Pulmonary lymph node (tissue), 1 donor: ENCODE results near the genes KNDC1 and UTF1.

- PRO-cap, result no peak
Observed at GRCh38 chr10:133159738-133160713, at the start of gene KNDC1. Gene KNDC1, plus strand, starts transcription at chr10:133160219.

GRCh38 chr10:133167313-133167996 lies 7.4 kb downstream of the KNDC1 start:
- PRO-cap, result unidirectional peak, plus-strand start at chr10:133167590

GRCh38 chr10:133229741-133230380 lies at the start of gene UTF1:
Gene UTF1, plus strand, starts transcription at chr10:133230217.
- PRO-cap, result no peak

DNA sequence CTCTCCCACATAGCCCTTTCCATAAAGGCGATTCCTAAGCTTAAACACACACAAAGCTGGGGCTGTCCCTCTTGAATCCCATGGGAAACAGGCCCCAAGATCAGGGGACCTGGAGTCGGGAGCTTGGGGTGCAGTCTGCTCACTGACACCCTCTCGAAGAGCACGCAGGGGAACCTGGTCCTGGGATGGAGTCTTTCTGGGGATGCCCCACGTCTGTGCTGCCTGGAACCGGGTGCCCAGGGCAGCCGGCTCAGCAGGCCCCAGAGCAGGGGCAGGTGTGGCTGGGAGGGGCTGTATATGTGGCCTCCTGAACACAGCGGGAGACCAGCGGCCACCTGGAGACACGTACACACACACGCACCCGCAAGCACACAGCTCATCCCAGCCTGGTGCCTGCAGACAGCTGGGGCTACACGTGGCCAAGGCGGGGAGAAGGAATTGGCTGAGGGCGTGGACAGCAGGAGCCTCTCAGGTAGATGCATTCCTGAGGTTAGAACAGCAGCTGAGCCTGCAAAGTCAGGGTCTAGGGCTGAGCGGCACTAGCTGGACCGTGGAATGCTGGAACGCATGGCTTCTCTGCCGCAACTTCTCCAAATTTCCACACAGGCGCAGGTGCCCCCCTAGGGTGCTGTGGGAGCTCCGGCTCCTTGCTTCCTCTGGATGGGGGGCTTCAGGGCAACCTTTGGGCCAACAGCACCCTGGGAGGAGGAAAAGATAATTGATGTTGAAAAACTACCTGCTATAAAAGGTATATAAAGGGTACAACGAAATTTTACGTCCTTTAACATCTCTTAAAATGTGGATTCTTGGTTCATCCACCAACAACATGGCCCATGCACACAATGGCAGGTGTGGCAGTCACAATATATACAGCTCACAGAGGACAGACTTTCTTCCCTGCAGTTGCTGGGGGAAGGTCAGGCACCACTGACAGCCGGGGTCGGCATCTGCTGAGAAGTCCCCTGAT lies 13.8 kb downstream of the ADAM8 start:
- PRO-cap, result no peak

GRCh38 chr10:133281527-133282264 lies 5.0 kb upstream of the ADAM8 start:
- PRO-cap, result no peak

DNA sequence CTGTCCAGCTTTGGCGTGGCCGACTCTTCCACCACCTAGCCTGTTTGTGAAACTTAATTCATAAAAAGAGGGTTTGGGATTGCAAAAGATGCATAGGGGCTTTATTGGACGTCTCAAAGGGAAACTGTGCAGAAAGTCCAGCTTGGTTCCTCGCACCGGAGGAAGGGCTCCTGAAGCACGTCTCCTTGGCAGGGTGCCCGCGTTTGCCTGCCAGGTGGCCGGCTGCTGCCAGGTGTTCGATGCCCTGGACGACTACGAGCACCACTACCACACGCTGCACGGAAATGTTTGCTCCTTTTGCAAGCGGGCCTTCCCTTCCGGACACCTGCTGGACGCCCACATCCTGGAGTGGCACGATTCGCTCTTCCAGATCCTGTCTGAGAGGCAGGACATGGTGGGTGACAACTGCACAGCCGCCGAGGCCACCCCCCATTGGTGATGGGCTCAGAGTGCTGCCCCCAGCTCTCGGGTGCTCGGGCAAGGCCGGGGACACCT lies 917 bp downstream of the ZNF511 start:
- PRO-cap, result no peak

GRCh38 chr10:133335342-133336188 lies 1.1 kb downstream of the CALY start:
- PRO-cap, result bidirectional peak, plus-strand start at chr10:133335517, minus-strand start at chr10:133335433; bidirectional peak, plus-strand start at chr10:133336024, minus-strand start at chr10:133335954

DNA sequence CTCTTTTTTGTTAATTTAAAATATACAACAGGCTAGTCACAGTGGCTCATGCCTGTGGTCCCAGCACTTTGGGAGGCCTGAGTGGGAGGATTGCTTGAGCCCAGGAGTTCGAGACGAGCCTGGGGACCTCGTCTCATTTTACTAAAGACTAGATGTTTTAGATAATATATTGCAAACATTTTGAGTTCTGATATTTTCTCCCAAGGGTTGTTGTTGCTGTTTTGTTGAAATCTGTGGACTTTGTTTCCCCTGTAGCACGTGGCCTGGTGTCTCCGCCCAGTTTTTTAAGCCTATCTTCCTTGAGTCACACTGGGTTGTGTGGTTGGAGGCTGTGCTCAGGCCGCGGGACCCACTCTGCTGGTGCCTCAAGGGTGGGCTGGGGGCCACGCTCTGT lies 4.4 kb upstream of the PRAP1 start:
- PRO-cap, result unidirectional peak, minus-strand start at position 286 of the sequence

- PRO-cap, result no peak
Observed at GRCh38 chr10:133359476-133360866, 2.2 kb upstream of the FUOM start.